ENCODE results near the genes STIM2 and NWD2.

- PRO-cap = no peak
- RRBS = no CpG with 5 or more reads among the region's 10 CpGs
These were observed 320.6 kb upstream of the PPARGC1A start for GRCh38 chr4:24210335-24211008.

GRCh38 chr4:24470932-24471955, 113.1 kb downstream of the DHX15 start:
- PRO-cap = bidirectional peak, plus-strand start at chr4:24471255, minus-strand start at chr4:24471162
- RRBS = 2% methylated on average over 30 of the region's 88 CpGs

DNA sequence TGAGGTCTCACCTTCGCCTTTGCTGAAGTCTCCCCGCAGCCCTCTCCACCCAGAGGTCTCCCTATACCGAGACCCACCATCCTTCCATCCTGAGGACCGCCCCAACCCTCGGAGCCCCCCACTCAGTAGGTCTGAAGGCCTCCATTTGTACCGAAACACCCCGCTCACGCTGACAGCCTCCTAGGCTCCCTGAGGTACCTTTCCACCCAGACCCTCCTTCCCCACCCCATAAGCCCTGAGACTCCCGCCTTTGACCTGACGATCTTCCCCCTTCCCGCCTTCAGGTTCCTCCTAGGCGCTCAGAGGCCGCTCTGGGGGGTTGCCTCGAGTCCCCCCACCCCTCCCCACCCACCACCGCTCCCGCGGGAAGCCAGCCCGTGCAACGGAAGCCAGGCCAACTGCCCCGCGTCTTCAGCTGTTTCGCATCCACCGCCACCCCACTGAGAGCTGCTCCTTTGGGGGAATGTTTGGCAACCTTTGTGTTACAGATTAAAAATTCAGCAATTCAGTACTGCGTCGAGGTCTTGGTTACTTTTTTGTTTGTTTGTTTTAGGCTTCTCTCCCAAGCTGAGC, 5.0 kb downstream of the SOD3 start:
- PRO-cap = no peak
- RRBS = no CpG with 5 or more reads among the region's 25 CpGs

DNA sequence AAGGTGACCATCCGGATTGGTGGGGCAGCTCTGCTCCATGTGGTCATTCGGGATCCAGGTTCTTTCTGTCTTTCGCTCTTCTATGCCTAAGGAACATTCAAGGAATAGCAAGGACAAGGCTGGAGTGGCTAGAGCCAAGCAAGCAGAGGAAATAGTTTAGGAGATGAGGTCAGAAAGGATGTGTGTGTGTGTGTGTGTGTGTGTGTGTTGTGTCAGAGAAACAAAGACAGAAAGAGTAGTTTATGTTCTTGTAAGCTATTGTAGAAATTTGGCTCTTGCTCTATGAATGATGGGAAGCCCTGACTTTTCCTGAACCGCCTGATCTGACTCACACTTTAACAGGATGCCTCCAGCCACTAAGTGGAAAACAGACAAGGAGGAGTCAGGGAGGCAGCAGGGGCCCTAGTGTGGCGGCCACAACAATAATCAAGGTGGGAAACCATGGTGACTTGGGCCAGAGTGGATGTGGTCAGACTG, 39.7 kb downstream of the LGI2 start:
- PRO-cap = no peak
- RRBS = no CpG with 5 or more reads among the region's 5 CpGs

DNA sequence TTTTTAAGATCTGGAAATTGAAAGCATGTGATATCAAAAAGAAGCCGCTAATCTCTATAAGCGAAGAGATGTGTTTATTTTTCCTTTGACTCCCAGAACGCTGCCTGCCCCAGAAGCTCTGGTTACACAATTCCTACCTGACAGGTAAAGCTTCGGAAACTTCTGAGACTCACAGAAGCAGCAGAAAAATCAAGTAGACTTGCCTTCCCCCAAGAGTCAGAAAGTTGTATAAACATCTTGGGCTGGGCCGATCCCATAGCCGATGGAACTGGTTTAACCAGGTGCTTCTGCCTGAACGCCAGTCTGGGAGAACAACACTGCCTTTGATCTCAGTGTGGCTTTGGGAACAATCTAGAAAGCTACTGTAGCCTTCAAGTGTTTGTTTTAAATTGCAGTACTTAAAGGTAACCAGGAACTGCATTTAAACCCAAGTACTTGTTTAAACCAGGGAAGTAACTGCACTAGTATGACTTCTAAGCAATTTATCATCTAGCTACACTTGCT, 12.7 kb upstream of the ZCCHC4 start:
- PRO-cap = no peak
- RRBS = no CpG with 5 or more reads among the region's 7 CpGs

DNA sequence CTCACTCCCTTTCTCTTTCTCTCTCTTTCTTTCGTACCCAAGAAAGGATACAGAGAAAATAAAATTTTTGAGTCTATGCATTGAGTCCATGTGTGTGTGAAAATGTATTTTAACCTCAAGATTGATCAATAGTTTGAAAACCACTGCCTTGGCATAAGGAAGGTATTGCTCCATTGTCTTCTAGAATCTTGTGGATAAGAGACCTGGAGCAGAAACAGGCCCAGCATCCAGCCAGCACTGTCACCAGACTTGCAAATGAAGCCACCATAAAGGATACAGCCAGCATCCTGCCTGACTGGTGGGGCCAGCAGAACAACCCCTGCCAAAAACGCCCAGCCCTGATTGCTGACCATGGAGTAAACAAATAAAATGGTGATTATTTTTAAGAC, 26.4 kb downstream of the SLC34A2 start:
- PRO-cap = unidirectional peak, minus-strand start at position 247 of the sequence
- RRBS = no CpG with 5 or more reads among the region's 2 CpGs

- PRO-cap = no peak
- RRBS = no CpG with 5 or more reads among the region's 6 CpGs
These were observed 160.7 kb downstream of the SMIM20 start for GRCh38 chr4:26074784-26075134.

GRCh38 chr4:26811929-26812839, 48.5 kb upstream of the STIM2 start:
- PRO-cap = no peak
- RRBS = no CpG with 5 or more reads among the region's 7 CpGs

- PRO-cap = no peak
- RRBS = 13% methylated on average over 2 of the region's 8 CpGs
These were observed 2.1 kb upstream of the STIM2 start for GRCh38 chr4:26858447-26858979.

GRCh38 chr4:26860099-26861079, at the start of gene STIM2:
STIM2 (plus strand) TSS chr4:26860841.
- PRO-cap = bidirectional peak, plus-strand start at chr4:26860786, minus-strand start at chr4:26860554
- RRBS = 1% methylated on average over 36 of the region's 93 CpGs

- PRO-cap = no peak
- RRBS = no CpG with 5 or more reads among the region's 3 CpGs
These were observed 47.1 kb downstream of the STIM2 start for GRCh38 chr4:26907664-26908132.

GRCh38 chr4:30721353-30721534, 1.1 kb downstream of the PCDH7 start:
- PRO-cap = bidirectional peak, plus-strand start at chr4:30721419, minus-strand start at chr4:30721124
- RRBS = 13% methylated on average over 1 of the region's 16 CpGs

- PRO-cap = no peak
- RRBS = no CpG with 5 or more reads among the region's 2 CpGs
These were observed 69.0 kb downstream of the PCDH7 start for GRCh38 chr4:30789147-30789691.

DNA sequence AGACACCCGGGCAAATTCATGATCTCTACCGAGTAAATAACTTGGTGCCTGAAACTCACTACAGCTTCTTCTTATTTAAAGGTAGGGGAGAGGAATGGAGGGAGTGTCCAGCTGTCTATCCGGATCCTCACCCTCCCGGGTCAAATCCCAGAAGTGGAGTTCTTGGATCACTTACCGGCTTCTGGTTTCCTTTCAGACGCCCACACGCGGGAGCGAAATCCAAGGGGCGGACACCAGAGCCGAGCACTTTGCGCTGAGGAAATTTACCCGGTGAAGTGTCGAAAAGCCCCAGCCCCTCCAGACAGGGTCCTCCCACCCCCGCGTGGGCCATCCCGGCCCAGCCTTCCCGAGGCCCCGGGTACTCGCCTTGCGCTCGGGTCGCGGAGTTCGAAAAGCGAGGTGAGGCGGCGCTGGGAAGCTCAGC, 489 bp downstream of the ARAP2 start:
- PRO-cap = bidirectional peak, plus-strand start at position 390 of the sequence, minus-strand start at position 155 of the sequence
- RRBS = 2% methylated on average over 24 of the region's 28 CpGs

- PRO-cap = no peak
- RRBS = no CpG with 5 or more reads among the region's 2 CpGs
These were observed 373.2 kb upstream of the NWD2 start for GRCh38 chr4:36871383-36871632.

- PRO-cap = no peak
- RRBS = 4% methylated on average over 15 of the region's 100 CpGs
These were observed at the start of gene NWD2 for GRCh38 chr4:37244305-37245246. NWD2 (plus strand) TSS chr4:37244743.

DNA sequence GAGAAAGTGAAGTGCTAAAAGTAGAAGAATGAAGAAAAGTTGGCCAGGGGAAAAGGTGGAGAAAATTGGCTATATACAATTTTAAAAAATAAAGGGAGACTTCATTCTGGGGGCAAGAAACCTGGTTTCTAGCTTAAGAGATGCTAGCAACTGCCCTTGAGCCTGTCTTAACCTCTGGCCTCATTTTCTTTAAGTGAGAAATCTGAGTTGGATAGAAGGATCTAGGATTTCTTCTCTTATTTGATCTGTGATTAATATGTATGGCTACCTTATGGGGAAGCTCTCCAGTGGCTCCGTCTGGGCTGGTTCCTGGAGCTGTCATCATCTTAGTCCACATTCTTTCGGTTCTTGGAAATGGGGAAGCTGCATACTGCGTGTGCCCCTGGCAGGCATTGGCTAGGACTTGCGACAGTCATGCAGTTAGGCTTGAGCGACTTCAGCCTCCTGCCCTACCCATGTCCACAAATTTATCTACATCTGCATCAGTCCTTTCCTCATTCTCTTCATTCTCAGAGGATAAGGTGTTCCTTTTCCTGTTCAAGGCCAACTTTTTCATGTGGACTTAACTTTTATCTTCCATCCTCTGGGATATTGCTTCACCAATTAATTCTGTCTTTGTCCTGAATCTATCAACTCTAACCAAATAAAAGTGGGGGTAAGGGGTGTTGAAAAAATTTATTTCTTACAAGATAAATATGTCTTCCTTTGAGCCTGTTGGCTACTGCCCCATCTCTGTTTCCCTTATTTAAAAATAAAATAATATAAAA, 18.2 kb downstream of the C4orf19 start:
- PRO-cap = no peak
- RRBS = no CpG with 5 or more reads among the region's 5 CpGs

DNA sequence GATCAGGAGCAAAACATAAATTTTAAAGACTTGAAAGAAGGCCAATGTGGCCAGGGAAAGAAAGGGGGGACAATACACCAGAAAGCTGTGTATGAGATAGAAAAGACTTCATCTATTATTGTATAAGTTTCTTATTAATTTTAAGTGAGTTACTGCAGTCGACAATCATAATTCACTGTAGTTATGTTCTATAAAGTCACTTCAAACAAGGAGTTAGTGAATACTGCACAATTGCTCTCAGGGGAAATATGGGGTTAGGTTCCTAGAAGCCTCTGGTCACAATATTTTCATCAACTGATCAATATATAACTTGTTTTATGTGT, 107.7 kb downstream of the C4orf19 start:
- PRO-cap = no peak
- RRBS = no CpG with 5 or more reads among the region's 1 CpG

DNA sequence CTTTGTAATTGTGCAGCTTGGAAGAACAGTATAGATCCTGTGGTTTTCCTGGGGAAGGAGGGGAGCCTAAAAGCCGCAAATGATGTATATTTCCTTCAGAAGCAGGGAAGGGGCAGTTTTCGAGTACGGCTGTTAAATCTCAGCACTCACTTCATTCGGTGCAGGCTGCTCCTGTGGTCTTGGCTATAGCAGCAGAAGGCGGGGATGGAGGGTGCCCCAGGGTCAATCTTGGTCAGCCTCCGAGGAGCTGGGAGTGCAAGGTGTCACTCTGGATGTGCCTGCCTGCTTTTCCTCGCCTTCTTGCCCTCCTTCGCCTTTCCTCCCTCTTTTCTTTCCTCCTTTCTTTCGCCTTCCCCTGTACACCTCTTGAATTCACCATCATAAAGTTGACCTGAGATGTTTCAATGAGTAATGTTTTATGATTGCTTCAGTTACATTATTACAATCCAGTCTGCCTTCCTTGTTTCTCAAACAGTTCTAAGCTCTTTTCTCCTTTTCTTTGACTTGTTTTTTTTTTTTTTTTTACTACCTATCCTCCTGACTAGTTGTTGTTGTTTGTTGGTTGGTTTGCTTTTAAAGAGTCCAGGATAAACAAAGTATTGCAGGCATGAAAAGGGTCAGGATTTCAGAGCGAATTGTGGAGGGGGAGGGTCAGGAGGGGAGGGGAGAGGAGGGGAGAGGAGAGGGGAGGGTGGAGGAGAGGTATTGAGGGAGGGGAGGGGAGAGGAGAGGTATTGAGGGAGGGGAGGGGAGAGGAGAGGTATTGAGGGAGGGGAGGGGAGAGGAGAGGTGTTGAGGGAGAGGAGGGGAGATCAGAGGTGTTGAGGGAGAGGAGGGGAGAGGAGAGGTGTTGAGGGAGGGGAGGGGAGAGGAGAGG, 101.4 kb downstream of the RELL1 start:
- PRO-cap = no peak
- RRBS = no CpG with 5 or more reads among the region's 10 CpGs

GRCh38 chr4:37641758-37642257, 44.4 kb downstream of the RELL1 start:
- PRO-cap = no peak
- RRBS = no CpG with 5 or more reads among the region's 10 CpGs

Measured in kidney (tissue), 2 donors.